Hematopoietic multipotent progenitor cell (in vitro differentiated cells): Measurements from ENCODE around the genes GSTO2 and CFAP58.

- CAGE, long polyA plus RNA = no peak
Measured at GRCh38 chr10:103735636-103736481, 119.5 kb downstream of the SH3PXD2A start.

GRCh38 chr10:103745642-103746267, 109.6 kb downstream of the SH3PXD2A start:
- CAGE, long polyA plus RNA = no peak

- CAGE, long polyA plus RNA = no peak
Measured at GRCh38 chr10:103751753-103751994, 103.7 kb downstream of the SH3PXD2A start.

- CAGE, long polyA plus RNA = no peak
Measured at GRCh38 chr10:103811892-103812315, 43.5 kb downstream of the SH3PXD2A start.

- CAGE, long polyA plus RNA = no peak
Measured at GRCh38 chr10:103839058-103839788, 16.2 kb downstream of the SH3PXD2A start.

DNA sequence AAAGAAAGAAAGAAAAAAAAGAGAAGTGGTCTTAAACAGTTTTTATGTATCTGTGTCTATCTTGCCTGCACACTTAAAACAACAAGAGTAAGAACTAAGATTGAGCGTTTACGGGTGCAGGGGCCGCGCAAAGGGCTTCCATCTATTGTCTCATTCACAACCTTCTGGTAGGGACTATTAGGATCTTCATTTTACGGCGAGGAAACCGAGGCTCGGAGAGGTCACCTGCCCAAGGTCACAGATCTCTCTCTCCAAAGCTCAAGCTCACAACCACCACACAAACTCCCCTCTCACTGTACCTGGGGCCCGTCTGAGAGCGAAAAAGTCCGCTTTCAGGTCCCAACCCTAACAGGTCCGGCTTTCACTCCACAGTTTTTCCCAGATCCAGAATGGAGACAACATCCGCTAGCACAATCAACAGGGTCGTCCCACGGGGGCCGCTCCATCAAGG, 483 bp upstream of the SLK start:
- CAGE, long polyA plus RNA = no peak

- CAGE, long polyA plus RNA = no peak
Measured at GRCh38 chr10:104008096-104008634, 41.2 kb downstream of the SLK start.

DNA sequence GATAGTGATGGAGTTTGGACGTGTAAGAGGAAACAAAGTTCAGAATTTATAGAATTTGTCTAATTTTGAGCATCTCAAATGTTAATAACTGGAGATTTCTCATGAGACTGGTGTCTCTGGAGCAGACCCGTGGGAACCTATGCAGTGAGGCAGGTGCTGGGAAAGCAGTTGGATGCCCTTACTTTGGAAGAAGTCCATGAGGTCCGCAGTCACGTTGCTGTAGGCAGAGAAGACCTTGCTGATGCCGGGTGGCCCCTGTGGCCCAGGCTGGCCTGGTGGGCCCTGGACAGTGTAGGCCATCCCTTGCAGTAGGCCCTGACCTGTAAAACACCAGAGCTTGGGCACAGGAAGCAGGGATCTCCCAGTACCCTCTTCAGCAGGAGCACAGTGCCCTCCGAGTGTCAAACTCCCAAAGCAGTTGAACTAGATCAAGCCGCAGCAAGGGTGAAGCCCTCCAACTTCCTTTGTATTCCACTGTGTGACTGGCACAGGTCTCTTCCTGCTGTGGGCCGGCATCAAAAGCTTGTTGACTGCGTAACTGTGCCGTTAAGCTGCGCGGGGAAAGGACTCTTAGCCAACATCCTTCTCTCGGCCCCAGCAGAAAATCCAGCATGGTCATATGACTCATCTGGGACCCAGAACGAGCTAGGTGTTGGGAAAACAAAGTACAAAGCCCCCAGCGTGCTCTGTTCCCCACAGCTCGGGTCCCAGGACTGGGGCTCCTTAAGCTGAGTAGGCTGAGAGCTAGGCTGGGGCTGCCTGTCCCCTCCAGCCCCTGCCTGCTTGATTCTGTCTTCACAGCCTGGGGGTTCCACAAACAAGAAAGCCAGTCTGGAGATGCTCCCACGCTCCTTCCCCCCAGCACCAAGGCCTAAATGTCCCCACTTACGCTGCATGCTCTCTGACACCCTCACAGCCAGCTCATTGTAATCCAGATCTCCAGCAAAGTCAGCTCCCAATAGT, 52.3 kb downstream of the COL17A1 start:
- CAGE, long polyA plus RNA = no peak

- CAGE, long polyA plus RNA = no peak
Measured at GRCh38 chr10:104122199-104122328, 93 bp downstream of the SFR1 start.

DNA sequence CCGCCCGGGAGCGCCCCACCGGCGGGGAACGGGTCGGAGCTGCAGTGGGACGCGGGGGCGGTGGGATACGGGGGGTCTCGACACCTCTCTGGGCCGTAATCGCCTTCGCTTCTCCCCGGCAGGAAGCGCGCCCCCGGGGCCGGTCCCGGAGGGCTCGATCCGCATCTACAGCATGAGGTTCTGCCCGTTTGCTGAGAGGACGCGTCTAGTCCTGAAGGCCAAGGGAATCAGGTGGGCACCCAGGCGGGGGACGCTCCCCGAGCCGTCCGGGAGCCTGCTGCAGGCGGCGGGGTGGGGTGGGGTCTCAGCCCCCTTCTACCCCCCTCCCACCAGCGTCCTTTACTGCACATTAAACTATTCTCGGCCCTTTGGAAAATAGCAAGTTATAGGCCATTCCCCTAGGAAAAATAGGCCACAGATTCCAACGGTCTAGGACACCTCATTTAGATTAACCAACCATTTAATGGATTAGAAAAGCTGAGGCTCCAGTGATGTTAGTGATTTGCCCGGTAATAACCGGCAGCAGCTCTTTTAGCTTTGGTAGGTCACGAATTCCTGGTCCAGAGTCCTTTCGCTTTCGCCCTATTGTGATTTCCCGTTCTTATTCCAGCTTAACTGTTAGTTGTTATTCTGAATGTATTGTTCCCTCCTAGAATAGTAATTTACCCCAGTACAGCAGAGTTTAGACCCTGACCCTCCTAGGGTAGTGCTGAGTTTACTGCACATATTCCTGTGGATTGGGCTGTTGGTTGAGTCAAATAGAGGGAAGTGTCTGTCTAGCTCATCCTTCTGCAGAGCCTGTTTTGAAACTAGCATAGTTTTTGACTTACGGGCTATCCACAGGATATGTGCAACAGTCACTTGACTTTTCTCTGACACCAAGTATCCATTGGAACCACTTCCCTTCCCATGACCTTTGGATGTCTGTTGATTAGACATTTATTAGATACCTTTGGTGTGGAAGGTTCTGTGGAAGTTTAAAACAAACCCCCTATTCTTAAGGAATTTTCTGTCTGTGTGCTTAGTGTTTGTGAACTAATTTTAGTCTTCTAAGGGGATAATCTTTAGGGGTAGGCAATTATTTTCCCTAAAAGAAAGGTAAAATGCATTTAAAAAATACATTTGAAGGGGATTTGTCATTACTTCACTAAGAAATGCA, 728 bp downstream of the GSTO1 start:
- CAGE, long polyA plus RNA = no peak

DNA sequence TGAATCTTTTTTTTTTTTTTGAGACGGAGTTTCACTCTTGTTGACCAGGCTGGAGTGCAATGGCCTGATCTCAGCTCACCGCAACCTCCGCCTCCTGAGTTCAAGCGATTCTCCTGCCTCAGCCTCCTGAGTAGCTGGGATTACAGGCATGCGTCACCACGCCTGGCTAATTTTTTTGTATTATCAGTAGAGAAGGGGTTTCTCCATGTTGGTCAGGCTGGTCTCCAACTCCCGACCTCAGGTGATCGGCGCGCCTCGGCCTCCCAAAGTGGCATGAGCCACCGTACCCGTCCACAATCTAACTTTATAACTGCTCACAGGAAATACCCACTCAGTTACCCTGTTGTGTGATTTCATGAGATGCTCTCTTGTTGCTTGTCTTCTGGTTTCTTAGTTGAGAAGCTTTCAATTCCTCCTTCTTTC, 1.3 kb upstream of the GSTO2 start:
- CAGE, long polyA plus RNA = no peak

GRCh38 chr10:104268330-104269614, at the start of gene GSTO2:
Gene GSTO2, plus strand, starts transcription at chr10:104269184.
- CAGE, long polyA plus RNA = start-site peak on the minus strand at chr10:104268906-104268972, 155 reads

- CAGE, long polyA plus RNA = no peak
Measured at GRCh38 chr10:104325909-104326726, 12.1 kb downstream of the ITPRIP start.

GRCh38 chr10:104328052-104328329, 10.3 kb downstream of the ITPRIP start:
- CAGE, long polyA plus RNA = no peak

DNA sequence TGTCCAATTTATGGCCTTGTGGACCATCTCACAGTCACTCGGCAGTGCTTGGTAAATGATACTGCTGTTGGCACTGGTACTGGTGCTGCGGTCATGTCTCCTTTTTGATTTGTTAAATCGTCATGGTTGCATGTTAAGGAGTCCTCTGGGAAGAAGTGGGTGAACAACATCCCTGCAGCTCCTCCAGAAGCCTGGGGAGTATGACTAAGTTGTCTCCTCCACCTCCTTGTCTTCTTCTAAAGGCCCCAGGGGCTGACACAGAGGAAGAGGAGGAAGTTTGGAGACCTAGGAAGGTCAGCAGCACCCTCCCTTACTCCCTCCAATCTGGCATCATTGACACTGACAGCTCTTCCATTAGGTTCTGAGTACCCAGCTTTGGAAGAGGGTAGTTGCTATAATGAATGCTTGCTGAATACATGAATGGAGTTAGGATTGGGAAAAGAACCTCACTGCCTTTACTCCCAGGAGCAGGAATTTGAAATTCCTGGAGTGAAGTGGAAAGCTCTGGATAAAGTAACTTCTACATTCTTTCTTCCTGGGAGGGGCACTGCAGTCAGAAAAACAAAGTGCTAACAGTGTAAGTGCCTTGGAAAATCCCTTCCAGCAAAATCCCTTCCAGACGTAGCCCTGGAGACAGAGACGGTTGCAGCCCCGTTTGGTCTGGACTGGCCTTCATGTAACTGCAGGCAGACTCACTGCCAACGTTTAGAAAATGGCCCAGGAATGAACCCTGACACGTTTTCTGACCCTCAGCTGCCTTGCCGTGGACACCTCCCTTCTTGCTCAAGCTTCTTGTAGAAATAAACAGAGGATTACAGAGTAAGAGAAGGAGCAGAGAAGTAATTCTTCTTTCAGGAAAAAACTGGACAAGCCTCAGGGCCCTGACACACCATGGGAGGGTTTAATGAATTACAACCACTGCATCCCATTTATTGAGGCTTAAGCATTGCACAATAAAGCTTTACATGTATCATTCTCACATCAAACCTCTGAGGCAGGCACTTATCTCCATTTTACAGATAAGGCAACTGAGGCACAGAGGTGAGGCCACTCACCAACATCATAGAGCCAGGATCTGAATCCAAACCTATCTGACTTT, 8.1 kb downstream of the ITPRIP start:
- CAGE, long polyA plus RNA = no peak

GRCh38 chr10:104335307-104336012, 2.8 kb downstream of the ITPRIP start:
- CAGE, long polyA plus RNA = no peak

DNA sequence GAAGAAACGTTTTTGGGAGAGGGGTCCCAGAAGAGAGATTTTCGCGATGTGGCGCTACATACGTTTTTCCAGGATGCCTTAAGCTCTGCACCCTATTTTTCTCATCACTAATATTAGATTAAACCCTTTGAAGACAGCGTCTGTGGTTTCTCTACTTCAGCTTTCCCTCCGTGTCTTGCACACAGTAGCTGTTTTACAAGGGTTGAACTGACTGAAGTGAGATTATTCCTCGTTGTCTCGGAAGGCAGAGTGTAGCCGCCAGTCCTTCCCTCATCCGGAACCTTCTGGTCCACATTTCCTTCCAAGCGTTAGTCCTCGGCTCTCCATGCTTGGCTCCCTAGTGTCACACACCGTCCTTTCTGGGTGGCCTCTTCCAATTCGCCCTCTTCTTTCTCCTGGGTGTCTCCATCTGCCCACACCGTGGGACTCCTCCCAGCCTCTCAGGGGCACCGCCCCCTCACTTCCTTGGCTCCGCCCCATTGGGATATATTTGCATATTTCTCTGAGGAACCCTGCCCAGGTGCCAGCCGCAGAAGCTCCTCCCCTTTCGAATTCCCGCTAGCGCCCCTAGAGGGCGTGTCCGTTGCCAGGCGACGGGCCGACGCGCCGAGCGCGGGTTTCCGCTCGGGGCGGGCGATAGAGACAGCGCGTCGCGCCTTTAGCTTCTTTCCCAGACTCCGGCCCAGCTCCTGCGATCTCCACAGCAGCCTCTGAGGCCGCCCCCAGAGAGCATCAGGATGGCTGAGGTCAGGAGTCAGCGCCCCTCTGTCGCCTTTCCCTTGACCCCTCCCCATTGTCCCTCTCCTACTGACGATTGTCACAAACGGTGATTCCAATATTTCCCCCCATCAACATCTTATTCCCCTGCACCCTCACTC, at the start of gene CFAP58:
TSS of gene CFAP58 (plus strand) at position 673 of the 878 bp plus-strand sequence.
- CAGE, long polyA plus RNA = no peak

DNA sequence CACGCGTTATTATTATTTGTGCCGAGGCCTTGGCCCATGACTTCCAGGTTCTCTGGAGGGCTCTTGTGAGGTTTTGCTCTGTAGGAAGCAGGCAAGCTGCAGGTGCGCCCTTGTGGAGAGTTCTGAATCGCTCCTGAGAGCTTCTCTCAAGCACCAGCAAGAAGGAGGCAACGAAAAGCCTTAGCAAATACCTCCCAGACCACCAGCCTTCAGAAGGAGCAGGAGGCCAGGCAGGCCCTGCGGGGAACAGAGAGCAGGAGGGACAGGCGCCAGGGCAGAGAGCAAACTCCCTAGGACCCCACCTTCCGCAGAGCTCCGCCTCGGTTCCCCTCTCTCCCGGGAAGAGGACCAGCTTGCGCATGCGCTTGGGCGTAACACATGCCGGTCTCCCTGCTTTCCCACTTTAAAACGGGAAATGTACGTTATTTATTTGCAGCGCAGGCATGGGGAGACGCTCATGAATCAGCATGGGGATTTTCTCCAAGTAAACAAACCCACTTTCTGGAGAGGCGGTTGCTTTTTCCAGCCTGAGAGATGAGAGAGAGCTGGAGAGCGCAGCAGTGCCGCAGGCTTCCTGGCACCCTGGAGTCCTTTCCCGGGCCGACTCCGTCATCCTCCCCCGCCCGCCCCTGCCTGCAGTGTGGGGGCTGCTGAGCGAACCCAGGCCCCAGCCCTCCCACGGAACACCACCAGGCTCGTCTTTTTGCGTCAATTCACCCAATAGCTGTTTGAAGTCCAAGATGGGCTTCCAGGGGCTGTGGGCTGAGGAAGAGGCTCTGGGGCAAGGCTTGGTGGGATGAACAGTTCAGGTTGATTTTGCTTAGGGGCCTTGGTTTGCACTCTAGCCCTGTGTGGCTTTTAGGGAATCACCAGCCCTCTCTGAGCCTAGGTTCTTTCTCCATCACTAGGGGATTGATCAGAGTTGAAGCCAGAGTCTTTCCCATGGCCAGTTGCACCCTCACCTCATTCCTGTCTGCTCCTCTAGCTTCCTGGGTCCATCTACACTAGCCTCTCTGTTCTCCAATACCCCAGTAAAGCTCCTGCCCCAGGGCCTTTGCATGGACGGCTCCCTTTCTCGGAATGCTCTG, 40.0 kb downstream of the SORCS3 start:
- CAGE, long polyA plus RNA = no peak

- CAGE, long polyA plus RNA = no peak
Measured at GRCh38 chr10:104735104-104735673, 94.1 kb downstream of the SORCS3 start.

DNA sequence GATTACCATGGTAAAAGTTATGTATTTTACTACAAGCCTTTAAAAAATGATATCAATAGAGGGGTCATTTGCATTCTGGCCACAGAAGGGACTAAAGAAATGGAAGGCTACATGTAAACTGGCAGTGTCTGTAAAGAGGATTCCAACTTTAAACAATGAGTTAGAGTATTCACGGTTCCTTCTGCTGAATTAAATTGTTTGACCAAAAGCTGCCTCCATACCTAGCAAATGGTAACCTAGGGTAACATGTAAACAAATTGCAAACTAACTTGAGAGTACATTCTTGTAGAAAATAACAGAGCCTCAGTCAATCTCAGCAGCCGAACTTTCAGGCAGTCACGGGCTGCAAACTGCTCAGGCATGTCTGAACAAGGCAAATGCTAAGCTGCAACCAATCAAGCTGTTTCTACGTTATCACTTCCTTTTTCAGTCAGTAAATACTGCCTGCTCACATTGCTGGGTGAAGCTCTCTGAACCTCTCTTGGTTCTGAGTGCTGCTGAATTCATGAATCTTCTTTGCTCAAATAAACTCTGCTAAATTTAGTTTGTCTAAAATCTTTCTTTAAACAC, 1212.5 kb downstream of the SORCS1 start:
- CAGE, long polyA plus RNA = no peak